H4 (cell line): ENCODE results near the genes HEPACAM and DCPS.

- RAMPAGE, long total RNA, result no peak
Measured at GRCh38 chr11:124935732-124936643, at the start of gene HEPACAM. Gene HEPACAM (minus strand): TSS chr11:124936047.

- RAMPAGE, long total RNA, result no peak
Measured at GRCh38 chr11:125091244-125091909, 20.0 kb downstream of the TMEM218 start.

GRCh38 chr11:125102499-125103125 lies 8.8 kb downstream of the TMEM218 start:
- RAMPAGE, long total RNA, result no peak

GRCh38 chr11:125489185-125489760 lies 6.8 kb downstream of the FEZ1 start:
- RAMPAGE, long total RNA, result no peak

DNA sequence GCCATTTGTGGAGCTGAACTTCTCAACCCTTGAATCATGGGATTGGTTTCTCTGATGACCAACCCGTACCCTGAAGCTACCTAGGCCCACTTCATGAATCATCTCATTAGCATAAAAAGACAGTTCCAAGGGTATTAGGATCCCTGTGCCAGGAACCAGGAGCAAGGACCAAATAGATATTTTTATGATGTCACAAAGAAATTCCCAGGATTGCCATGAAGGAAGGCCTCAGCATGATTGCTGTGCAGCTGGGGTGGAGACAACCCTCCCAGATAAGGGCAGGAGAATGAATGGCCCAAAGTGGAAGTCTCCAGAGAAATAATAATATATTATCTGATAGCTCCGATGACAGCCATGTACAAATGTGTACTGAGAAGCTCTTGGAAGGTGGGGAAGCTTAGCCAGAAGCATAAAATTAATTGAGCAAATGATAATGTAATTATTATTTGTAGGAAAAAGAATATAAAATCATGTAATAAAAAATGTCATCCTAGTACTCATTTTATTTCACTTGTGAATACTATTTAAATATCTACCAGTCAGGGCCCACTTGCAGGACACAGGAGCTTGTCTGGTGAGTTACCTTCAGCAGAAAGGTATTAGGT lies 3.8 kb upstream of the ACRV1 start:
- RAMPAGE, long total RNA, result no peak

DNA sequence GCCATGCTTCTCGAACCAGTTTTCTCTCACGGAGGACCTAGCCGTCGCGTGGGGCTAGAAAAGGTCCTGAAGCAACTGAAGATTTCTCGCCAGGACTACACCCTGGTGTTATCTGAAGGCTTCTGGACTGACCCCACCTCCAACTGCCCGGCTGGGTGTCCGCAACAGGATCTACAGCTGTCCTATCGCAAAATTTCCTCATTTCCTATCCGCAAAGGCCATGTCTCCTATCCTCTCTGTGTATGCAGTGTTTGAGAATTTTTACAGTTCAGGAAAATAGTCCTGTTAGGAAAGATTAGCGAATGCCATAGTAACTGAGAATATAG lies 13.2 kb upstream of the HYLS1 start:
- RAMPAGE, long total RNA, result no peak

GRCh38 chr11:126303593-126304672 lies at the start of gene DCPS:
Gene DCPS (plus strand): TSS chr11:126304060.
- RAMPAGE, long total RNA, result start-site peak on the plus strand at chr11:126304056-126304064, 107 reads; start-site peak on the minus strand at chr11:126304299-126304326, 25 reads

- RAMPAGE, long total RNA, result no peak
Measured at GRCh38 chr11:126405290-126406370, 50.1 kb downstream of the ST3GAL4 start.

DNA sequence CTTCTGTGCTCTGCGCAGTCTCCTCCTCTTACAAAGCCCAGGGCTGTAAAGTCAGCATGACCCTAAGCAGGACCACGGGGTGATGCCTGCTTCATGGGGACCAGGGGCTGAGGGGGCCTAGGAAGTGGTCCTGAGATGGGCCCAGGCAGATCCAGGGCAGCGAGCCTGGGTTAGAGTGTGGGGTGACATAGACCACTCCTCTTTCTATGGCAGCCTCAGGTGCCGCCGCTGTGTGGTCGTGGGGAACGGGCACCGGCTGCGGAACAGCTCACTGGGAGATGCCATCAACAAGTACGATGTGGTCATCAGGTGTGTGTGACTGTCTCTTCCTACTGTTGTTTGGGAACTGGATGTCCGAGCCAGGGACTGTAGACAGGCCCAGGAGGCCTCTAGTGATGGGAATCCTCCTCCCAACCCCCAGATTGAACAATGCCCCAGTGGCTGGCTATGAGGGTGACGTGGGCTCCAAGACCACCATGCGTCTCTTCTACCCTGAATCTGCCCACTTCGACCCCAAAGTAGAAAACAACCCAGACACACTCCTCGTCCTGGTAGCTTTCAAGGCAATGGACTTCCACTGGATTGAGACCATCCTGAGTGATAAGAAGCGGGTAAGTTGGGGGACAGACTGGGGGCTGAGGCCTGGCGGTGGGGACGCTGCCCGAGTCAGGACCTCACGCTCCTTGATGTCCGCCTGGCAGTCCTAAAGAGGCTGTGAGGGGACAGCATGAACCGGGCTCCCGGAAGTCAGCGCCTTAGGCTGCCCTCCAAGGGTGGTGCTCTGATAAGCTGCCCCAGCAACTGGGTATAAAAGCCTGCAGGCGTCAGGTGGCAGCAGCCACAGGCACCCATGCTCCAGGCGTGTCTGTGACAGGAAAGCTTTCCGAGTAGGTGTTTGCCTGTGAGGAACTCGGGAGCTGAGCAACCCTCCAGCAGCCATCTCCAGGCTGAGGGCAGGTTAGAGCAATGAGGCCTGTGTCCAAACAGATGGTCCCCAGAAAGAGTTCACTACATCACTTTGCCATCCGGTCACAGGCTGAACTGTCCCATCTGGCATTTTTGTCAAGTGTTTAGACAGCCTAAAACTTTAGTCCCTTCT lies 52.7 kb downstream of the ST3GAL4 start:
- RAMPAGE, long total RNA, result no peak

DNA sequence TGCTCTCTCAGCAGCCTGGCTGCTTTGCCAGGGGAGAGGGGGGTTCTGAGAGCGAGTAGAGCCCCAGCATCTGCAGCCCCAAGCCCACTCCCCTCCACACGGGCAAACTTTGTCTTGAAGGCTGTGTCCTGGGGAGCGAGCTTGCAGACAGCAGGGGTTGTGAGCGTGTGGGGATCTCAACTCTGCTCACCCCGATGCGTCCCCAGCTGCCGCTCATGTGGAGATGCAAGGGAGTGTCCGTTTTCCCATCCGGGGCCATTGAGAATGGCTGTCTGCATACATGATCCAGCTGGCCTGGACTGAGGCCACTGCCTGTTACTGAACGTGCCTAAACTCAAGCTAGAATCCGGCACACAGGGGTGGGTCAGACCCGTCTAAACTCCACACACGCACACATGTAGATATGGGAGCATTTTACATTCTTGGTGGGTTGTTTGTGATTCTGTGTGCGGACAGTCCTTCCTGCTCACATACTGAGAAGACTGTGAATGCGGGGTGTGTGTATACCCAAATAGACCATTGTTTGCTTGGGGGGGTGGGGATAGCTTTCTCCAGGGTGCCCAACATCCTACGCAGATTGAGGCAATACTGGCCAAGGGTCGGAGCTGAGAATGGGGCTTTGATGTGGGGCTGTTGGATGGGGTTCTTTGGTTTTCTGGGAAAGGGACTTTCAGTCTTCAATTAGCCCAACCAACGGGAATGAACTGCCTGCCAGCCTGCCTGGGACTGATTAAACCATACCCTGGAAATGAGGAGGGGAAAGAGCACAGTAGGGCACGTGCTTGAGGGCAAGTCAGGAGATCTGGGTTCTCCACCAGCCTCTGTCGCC lies 60.3 kb downstream of the ST3GAL4 start:
- RAMPAGE, long total RNA, result no peak

- RAMPAGE, long total RNA, result no peak
Measured at GRCh38 chr11:126416409-126417465, 61.3 kb downstream of the ST3GAL4 start.

- RAMPAGE, long total RNA, result no peak
Measured at GRCh38 chr11:126465445-126466169, 110.1 kb downstream of the ST3GAL4 start.

DNA sequence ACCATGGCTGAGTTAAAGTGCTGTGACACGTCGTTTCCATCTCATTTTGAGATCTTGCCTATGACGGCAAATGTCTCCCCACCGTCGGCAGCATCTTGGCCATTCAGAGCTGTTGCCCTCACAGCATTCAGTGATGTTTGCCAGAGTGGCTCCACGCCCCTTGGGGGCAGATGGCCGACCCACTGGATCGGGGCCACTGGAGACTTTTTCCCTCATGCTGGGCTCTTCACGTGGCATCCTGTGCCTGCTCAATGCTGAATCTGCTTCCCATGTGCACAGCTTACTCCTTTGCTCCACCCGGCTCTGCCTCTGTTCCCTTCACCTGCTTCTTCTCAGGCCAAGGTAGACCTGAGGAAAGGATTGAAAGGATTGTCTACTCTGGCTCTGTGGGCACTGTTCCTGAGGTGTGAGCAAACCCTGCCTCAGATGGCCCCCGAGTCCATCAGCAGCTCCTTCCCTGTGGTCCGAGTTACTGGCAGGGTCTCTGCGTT lies 314.9 kb downstream of the KIRREL3 start:
- RAMPAGE, long total RNA, result no peak

DNA sequence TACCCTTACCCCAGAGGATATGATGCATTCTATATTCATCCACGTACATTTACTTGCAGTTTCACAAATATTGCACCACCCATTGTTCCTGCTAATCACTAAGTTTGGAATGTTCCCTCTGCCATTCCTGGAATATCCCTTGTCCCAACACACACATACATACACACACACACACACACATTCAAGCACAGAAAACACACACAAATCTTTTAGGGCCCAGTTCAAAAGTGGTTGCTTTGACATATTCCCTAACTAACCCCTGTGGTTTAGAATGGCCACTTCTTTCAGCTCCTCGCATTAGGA lies 379.4 kb downstream of the ETS1 start:
- RAMPAGE, long total RNA, result no peak

GRCh38 chr11:128262326-128262998 lies 324.9 kb downstream of the ETS1 start:
- RAMPAGE, long total RNA, result no peak

GRCh38 chr11:128334151-128335130 lies 252.9 kb downstream of the ETS1 start:
- RAMPAGE, long total RNA, result no peak

GRCh38 chr11:128437117-128437713 lies 150.1 kb downstream of the ETS1 start:
- RAMPAGE, long total RNA, result no peak

DNA sequence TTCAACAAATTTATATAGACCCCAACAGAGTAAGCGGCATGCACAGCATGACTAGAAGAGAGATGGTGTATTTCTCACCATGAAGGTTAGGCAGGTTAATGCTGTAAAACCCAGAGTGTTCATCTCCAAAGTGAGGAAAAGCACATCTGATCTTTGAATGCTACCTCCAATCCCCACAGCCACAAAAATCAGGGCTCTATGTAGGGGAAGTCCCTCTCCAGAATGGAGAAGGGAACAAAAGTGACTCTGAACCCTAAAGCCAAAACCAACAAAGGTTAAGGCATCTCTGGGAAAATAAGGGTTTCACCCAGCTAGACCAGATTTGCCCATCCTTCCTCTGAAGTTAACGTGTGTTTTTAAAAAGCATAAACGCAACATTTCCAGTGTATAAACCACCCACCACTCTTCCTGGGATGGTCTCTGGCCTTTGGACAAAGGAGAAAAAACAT lies 128.1 kb downstream of the ETS1 start:
- RAMPAGE, long total RNA, result no peak

- RAMPAGE, long total RNA, result no peak
Measured at GRCh38 chr11:128474650-128475029, 112.7 kb downstream of the ETS1 start.

GRCh38 chr11:128479729-128480587 lies 107.4 kb downstream of the ETS1 start:
- RAMPAGE, long total RNA, result no peak